Rectum (tissue), 1 donor: Measurements from ENCODE around the genes MAD2L1BP, RSPH9 and VEGFA.

DNA sequence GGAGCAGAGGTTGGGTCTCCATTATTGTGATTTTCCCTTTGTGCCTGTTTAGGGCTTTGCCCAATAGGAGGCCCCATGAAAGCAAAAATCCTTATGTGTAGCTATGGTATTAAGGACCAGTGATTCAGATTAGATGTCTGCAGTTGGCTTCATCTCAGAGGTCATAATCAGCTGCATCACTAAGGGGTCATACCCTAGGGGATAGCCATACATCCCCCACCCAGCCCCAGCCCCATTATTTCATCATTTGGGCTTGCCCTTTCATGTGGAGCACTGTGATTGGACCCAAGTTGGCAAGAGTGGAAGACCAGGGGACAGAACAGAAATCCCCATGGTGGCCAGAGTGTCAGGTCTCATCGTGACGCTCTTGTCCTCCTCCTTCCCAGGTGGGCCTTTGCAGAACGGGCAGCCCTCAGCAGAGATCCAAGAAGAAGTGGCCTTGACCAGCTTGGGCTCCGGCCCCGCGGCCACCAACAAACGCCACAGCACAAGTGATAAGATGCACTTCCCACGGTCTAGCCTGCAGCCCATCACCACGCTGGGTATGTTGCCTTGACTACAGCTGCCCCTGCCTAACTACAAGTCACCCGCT, 26.9 kb upstream of the SRF start:
- PRO-cap, result no peak

- PRO-cap, result unidirectional peak, plus-strand start at chr6:43150555
Measured at GRCh38 chr6:43150301-43150849, 20.7 kb upstream of the SRF start.

DNA sequence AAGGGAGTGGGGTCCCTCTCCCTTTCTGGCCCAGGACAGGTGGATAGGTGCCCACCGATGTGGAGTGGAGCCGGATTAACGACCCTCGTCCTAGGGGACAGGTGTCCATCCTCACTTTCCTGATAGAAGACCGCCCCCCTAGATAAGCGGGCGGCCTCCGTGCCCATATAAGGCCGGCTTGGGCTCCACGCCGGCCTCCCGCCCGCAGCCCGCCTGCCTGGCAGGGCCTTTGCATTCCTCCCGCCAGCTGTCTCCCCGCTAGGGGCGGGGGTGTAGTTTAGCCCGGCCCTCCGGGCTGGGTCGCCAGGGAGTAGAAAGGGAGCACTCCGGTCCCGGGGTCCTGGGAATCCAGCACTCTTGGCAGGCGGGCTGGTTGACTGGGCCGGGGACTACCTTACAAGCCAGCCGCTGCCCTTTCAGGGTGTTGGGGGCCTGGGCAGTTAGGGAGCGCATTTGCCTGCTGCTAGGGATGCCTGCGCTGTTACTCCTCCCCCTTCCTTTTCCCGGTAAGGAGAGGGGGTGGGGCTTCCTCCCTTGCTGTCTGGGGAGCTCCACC, 3.2 kb downstream of the SRF start:
- PRO-cap, result bidirectional peak, plus-strand start at position 280 of the sequence, minus-strand start at position 219 of the sequence; bidirectional peak, plus-strand start outside the sequence, minus-strand start at position 508 of the sequence

DNA sequence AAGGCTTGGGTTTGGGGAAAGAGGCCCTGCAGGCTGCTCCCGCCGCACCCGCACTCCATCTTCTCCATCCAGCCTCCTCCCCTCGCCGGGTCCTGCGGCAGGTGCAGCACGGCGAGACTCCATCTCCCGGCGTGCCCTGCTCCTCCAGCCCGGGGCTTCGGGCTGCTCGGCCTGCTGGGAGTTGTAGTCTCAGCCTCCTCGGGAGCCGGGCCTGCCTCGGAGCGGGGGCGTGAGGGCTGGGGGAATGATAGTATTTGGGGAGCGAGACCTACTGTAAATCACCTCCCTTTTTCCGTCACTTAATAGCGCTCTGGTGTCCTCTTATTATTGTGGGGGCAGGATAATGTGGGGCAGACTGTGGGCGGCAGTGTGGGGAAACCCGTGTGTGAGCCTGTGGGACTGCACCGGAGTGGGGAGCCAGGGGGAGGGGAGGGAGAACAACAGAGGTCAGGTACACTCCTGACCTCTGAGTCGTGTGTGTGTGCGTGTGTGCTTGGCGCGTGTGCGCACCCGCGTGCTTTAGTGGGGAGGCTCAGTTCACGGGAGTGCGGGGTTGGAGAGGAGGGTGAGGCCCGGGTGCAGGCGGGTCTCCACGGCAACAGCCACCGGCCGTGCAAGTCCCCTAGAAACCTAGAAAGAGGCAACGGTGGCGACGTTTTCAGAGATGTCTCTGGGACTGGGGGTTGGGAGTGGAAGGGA, 4.0 kb downstream of the TTBK1 start:
- PRO-cap, result bidirectional peak, plus-strand start at position 184 of the sequence, minus-strand start at position 84 of the sequence

DNA sequence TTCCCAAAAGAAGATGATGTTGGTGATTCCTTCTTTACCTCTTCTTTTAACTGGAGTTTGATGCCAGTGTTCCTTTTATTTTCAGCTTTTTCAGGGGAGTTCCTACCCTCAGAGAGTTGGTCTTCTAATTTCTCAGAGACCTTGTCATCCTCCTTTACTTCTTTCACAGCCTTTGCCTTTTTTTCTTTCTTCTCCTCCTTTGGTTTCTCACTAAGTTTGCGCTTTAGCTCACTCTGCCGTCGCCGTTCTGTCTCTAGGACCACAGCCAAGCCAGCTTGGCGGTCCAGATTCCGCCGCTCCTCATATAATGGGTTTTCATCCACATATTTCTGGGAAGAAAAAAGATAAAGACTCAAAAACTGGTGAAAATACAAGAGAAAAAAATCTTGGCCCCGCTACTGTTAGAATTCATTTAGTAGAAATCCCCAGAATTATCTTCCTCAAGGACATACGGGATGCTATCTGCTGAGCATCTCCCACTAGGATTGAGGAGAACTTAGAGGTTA, 29.2 kb downstream of the ZNF318 start:
- PRO-cap, result no peak

DNA sequence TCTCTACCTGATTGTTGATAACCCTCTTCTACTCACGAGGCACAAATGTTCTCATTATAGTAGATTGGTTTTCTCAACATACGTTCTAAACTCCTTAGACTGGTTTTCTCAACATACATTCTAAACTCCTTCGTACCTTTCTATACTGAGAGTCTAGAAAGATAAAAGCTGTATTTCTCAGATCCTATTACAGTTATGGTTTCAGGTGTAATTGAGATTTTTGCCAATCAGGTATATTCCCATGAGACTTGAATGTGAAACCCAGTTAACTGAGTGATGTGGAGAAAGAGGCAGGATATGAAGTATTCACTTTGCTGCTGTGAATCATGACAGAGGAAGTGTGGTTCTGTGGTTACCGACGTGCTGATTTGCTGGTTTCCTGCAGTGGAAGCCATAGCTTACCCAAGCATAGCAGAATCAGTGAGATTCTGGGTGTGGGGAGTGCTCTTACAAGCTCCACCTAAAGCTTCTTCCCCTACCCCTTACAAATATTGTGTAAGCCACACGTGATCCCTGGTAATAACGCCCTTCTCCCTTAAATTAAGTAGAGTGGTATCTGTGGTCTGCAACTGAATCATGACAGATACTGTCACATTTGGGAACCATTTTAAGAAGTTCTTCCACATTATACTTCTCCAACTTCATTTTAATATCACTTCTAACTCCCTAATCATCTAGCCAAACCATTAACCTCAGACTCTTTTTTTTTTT, 14.3 kb upstream of the ZNF318 start:
- PRO-cap, result unidirectional peak, plus-strand start at position 420 of the sequence

- PRO-cap, result no peak
Measured at GRCh38 chr6:43512692-43513086, 2.5 kb upstream of the LRRC73 start.

GRCh38 chr6:43522556-43523979, 6.2 kb downstream of the POLR1C start:
- PRO-cap, result no peak

DNA sequence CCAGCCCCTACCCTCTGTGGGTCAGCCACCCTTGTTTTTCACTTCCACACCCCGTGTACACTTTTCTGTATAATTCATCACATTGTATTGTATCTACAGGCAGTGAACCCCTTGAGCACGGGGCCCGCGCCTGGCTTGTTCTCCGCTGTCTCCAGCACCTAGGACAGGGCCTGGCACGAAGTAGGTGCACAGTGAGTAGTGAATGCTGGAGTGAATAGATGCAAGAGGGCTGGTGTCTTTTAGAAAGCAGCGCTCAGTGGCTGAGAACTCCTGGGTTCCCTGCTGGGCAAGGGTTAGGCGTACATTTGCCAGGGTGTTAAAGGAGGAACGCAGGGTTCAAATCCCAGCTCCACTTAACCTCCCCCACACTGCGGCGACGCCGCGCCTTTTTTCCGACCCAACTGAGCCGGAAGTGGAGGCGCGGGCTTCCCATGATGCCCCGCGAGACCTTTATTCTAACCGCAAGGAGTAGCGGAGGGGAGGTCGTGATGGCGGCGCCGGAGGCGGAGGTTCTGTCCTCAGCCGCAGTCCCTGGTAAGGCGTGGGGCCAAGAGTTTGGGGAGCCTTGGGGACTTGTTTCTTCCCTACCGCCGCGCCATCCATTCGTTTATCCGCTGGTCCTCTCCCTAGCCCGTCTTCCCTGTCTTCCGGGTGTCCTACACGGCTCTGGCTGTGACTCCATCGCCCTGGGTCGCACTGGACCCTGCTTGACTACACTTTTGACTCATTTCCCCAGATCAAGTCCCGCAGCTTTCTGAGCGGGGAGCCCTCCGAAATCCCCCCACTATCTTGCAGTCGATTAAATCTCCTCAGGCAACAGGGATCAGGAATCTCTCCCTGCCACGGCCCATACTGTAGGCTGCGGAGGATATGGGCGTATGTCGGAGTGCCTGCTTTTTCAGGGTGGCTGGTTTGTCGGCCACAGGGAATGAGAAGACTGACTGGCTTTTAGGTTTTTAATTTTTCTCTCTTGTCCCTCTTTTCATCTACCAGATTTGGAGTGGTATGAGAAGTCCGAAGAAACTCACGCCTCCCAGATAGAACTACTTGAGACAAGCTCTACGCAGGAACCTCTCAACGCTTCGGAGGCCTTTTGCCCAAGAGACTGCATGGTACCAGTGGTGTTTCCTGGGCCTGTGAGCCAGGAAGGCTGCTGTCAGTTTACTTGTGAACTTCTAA, at the start of gene MAD2L1BP:
Gene MAD2L1BP, plus strand, starts transcription at position 453 of the 1,179 bp plus-strand sequence.
- PRO-cap, result bidirectional peak, plus-strand start at position 480 of the sequence, minus-strand start at position 403 of the sequence; bidirectional peak, plus-strand start at position 1,088 of the sequence, minus-strand start at position 888 of the sequence

GRCh38 chr6:43644653-43645740, at the start of gene RSPH9:
Gene RSPH9 (plus strand): TSS chr6:43645036.
- PRO-cap, result unidirectional peak, minus-strand start at chr6:43645316; bidirectional peak, plus-strand start at chr6:43645671, minus-strand start at chr6:43645544

GRCh38 chr6:43723928-43724327, 36.3 kb upstream of the MRPS18A start:
- PRO-cap, result bidirectional peak, plus-strand start at chr6:43724113, minus-strand start at chr6:43723838

- PRO-cap, result bidirectional peak, plus-strand start at chr6:43770211, minus-strand start at chr6:43770089; unidirectional peak, plus-strand start at chr6:43770462; bidirectional peak, plus-strand start at chr6:43770775, minus-strand start at chr6:43770612; bidirectional peak, plus-strand start at chr6:43770998, minus-strand start at chr6:43770945
Measured at GRCh38 chr6:43770152-43771221, at the start of gene VEGFA. Gene VEGFA (plus strand): TSS chr6:43770211.

GRCh38 chr6:43777776-43778739, 8.0 kb downstream of the VEGFA start:
- PRO-cap, result no peak

DNA sequence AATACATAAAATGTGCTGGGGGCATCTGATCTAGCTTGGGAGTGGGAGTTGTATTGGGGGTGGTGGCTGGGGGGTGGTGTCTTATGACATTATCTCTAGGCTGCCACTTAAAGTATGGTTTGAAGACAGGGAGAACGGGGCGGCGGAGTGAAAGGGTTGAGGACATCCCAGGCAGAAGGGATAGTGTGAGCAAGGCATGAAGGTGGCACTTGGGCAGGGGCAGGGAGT, 17.2 kb downstream of the VEGFA start:
- PRO-cap, result no peak

GRCh38 chr6:43874225-43874721, 104.3 kb downstream of the VEGFA start:
- PRO-cap, result unidirectional peak, plus-strand start at chr6:43874621

GRCh38 chr6:43916706-43917264, 146.8 kb downstream of the VEGFA start:
- PRO-cap, result bidirectional peak, plus-strand start at chr6:43917063, minus-strand start at chr6:43916925

DNA sequence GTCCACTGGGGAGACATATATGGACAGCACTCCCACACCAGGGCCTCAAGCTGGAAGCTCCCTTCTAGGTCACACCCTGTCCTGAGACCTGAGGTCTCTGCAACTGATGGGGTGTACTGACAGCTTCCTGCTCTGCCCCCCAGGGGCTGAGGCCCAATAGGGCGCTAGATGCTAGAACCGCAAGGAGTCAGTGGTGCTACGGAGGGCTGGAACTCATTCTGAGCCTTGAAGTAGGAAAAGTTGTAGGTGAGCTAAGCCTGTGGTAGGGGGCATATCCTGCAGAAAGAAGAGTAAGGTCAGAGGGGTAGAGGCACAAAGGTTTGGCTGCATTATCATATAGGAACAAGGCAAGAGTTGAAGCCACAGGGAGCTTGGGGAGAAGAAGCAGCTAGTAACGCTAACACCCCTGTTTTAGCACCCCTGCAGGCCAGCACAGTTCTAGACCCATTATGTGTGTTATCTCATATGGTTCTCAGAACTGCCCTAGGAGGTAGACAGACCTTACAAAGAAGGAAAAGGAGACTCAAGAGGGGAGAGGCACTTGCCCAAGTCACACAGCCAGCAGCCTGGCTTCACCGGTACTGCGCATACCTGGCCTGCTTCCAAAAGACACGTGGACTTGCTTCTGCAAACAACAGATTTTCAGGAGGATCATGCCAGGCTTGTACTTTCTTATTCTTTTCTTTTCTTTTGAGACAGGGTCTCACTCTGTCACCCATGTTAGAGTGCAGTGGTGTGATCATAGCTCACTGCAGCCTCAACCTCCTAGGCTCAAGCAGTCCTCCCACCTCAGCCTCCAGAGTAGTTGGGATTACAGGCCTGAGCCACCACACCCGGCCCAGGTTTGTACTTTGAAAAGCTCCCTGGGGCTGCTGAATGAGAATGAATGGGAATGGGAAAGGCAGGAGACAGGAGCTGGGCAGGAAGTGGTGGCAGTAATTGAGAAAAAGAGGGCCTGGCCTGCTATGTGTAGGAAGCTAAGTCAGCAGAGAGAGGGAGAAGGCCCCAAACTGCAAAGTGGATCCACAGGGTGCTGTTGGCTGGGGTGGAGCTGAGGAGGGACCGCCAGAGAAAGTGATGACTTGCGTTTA, 156.0 kb downstream of the MRPL14 start:
- PRO-cap, result no peak

GRCh38 chr6:43998516-43999379, 128.5 kb downstream of the MRPL14 start:
- PRO-cap, result no peak

GRCh38 chr6:44202356-44202989, 14.3 kb upstream of the MYMX start:
- PRO-cap, result no peak

DNA sequence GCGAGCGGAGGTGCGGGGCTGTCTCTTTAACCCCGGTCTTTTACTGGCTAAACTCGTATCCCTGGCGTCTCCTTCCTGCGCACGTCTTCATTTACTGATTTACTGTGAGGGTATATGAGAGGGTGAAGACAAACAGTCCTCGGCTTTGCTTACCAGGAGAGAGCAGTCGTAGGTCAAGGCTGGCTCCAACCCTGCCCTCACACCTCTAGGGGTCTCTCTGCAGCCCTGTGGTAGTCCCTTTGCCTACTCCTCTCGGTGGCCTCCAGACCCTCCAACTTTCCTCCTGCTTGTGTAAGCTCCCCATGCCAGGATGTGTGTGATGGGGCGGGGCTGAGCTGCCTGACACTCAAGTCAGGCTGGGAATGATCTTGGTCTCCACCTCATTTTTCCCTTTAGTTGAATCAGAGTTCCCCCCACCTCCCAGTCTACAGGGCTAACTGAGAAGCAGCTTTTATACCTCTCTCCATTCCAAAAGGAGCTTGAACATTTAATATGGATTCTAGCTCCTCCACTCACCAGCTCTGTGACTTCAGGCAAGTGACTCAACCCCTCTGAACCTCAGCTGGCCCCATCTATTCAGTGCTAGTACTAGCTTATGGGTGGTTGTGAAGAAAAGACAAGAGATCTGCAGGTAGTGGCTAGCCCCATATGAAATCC, 785 bp downstream of the SLC29A1 start:
- PRO-cap, result bidirectional peak, plus-strand start at position 395 of the sequence, minus-strand start at position 285 of the sequence